ENCODE measurements around a stretch of chr6.

GRCh38 chr6:128374379-128375146 lies 145.8 kb downstream of the PTPRK start:
- PRO-cap, 4 experiments = no peak in any of the 4 experiments
- RAMPAGE, long total RNA, 4 experiments = no peak in any of the 4 experiments

- PRO-cap, 4 experiments = no peak in any of the 4 experiments
- RAMPAGE, long total RNA, 4 experiments = no peak in any of the 4 experiments
Measured at GRCh38 chr6:128398048-128398394, 122.4 kb downstream of the PTPRK start.

- PRO-cap, 4 experiments = no peak in any of the 4 experiments
- RAMPAGE, long total RNA, 4 experiments = no peak in any of the 4 experiments
Measured at GRCh38 chr6:128507303-128508504, 12.7 kb downstream of the PTPRK start.

GRCh38 chr6:128886528-128886958 lies 3.6 kb downstream of the LAMA2 start:
- PRO-cap, 4 experiments = no peak in any of the 4 experiments
- RAMPAGE, long total RNA, 4 experiments = no peak in any of the 4 experiments

DNA sequence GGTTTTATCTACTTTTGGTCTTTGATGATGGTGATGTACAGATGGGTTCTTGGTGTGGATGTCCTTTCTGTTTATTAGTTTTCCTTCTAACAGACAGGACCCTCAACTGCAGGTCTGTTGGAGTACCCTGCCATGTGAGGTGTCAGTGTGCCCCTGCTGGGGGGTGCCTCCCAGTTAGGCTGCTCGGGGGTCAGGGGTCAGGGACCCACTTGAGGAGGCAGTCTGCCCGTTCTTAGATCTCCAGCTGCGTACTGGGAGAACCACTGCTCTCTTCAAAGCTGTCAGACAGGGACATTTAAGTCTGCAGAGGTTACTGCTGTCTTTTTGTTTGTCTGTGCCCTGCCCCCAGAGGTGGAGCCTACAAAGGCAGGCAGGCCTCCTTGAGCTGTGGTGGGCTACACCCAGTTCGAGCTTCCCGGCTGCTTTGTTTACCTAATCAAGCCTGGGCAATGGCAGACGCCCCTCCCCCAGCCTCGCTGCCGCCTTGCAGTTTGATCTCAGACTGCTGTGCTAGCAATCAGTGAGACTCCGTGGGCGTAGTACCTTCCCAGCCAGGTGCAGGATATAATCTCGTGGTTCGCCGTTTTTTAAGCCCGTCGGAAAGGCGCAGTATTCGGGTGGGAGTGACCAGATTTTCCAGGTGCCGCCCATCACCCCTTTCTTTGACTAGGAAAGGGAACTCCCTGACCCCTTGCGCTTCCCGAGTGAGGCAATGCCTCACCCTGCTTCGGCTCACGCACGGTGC lies 28.0 kb downstream of the LAMA2 start:
- PRO-cap, 4 experiments = no peak in any of the 4 experiments
- RAMPAGE, long total RNA, 4 experiments = start-site peak on the plus strand in 1 of 4 experiments, centred at position 545 of the sequence, 7 reads per replicate

- PRO-cap, 4 experiments = no peak in any of the 4 experiments
- RAMPAGE, long total RNA, 4 experiments = start-site peak on the plus strand in 1 of 4 experiments, at chr6:128949048-128949542 at its widest, 10 reads per replicate
Measured at GRCh38 chr6:128948872-128949652, 66.1 kb downstream of the LAMA2 start.

DNA sequence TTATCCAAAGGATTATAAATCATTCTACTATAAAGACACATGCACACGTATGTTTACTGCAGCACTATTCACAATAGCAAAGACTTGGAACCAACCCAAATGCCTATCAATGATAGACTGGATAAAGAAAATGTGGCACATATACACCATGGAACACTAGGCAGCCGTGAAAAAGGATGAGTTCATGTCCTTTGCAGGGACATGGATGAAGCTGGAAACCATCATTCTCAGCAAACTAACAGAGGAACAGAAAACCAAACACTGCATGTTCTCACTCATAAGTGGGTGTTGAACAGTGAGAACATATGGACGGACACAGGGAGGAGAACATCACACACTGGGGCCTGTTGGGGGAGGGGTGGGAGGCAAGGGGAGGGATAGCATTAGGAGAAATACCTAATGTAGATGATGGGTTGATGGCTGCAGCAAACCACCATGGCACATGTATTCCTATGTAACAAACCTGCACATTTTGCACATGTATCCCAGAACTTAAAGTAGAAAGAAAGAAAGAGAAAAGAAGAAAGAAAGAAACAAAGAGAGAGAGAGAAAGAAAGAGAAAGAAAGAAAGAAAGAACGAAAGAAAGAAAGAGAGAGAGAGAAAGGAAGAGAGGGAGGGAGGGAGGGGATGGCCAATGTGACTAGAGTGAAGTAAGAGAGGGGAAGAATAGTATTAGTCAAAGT lies 114.0 kb downstream of the LAMA2 start:
- PRO-cap, 4 experiments = no peak in any of the 4 experiments
- RAMPAGE, long total RNA, 4 experiments = start-site peak on the plus strand in 1 of 4 experiments, centred at position 486 of the sequence, 5 reads per replicate

DNA sequence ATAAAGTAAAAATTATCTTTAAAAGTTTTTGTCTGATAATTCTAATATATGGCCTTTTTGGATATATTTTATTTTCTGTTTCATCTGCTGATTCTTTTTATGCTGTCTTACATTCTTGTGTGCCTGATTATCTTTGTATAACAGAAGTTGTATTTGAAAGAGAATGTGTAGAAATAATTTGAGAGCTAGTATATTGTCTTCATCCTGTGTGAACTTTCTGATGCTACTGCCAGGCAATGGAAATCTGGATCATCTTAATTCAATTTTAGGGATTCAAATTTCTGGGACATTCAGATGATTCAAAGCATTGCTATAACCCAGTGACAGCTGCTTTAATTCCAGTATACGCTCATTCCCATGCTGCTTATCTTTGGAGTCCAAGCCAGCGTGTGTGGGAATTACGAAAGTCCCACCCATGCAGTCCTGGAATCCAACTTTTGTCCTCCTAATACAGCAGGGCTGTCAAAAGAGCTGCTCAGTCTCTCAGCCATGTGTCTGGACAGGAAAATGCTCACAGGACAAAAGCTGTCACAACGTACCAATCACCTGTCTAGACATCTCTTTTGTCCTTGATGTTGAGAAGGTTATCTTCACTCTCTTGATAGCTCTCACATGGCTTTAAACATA lies 219.7 kb downstream of the LAMA2 start:
- PRO-cap, 4 experiments = no peak in any of the 4 experiments
- RAMPAGE, long total RNA, 4 experiments = no peak in any of the 4 experiments

- PRO-cap, 4 experiments = no peak in any of the 4 experiments
- RAMPAGE, long total RNA, 4 experiments = no peak in any of the 4 experiments
Measured at GRCh38 chr6:129135358-129135800, 252.4 kb downstream of the LAMA2 start.

GRCh38 chr6:129638324-129638690 lies 71.7 kb downstream of the ARHGAP18 start:
- PRO-cap, 4 experiments = no peak in any of the 4 experiments
- RAMPAGE, long total RNA, 4 experiments = no peak in any of the 4 experiments

GRCh38 chr6:129661648-129662296 lies 48.2 kb downstream of the ARHGAP18 start:
- PRO-cap, 4 experiments = no peak in any of the 4 experiments
- RAMPAGE, long total RNA, 4 experiments = no peak in any of the 4 experiments

GRCh38 chr6:129692182-129692907 lies 17.6 kb downstream of the ARHGAP18 start:
- PRO-cap, 4 experiments = no peak in any of the 4 experiments
- RAMPAGE, long total RNA, 4 experiments = no peak in any of the 4 experiments

GRCh38 chr6:130020840-130021599 lies 2.6 kb downstream of the L3MBTL3 start:
- PRO-cap, 4 experiments = peak in 4 of 4 experiments; most common plus-strand start chr6:130021271 (in 1); most common minus-strand start chr6:130021028 (in 2)
- RAMPAGE, long total RNA, 4 experiments = no peak in any of the 4 experiments

DNA sequence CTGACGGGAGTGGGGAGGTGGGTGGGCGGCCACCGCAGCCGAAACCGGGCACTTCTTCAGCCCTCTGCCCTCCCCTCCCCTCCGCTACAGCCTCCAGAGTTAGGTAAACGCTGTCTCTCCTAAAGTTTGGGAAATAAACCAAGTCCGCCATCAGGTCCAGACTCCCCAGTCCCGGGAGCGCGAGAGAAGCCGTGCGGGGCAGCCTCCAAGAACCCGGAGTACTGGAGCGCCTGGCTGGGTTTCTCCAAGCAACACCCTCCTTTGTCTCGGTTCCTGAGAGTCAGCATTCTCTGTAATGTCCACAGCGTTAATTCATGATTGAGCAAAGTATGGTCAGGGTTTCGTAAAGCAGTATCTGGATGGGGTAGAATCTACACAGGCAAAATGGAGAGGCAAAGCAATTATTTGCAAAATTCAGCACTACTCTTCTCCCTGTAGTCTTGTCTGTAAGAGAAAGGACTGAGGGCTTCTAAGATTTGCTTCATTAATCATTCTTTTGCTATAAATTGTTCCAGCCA lies 787 bp downstream of the TMEM200A start:
- PRO-cap, 4 experiments = peak in 1 of 4 experiments; most common minus-strand start position 223 of the sequence (in 1)
- RAMPAGE, long total RNA, 4 experiments = no peak in any of the 4 experiments

GRCh38 chr6:130852668-130853234 lies 25.5 kb downstream of the SMLR1 start:
- PRO-cap, 4 experiments = no peak in any of the 4 experiments
- RAMPAGE, long total RNA, 4 experiments = start-site peak on the minus strand in 1 of 4 experiments, at chr6:130853088-130853098 at its widest, 5 reads per replicate

DNA sequence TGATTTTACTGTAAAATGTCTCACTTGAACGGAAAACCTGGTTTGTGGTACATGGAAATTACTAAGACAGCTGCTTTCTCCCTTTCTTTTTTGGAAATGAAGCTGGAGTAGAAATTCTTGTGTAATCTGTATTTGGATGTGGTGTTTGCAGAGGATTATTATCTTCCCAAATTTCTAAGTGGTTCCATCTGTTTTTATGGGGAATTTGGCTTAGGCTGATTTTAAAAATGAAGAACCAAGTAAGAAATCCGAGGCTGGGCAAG lies 20.3 kb downstream of the EPB41L2 start:
- PRO-cap, 4 experiments = no peak in any of the 4 experiments
- RAMPAGE, long total RNA, 4 experiments = no peak in any of the 4 experiments

- PRO-cap, 4 experiments = peak in 4 of 4 experiments; most common plus-strand start chr6:131250340 (in 2); most common minus-strand start chr6:131250321 (in 3)
- RAMPAGE, long total RNA, 4 experiments = no peak in any of the 4 experiments
Measured at GRCh38 chr6:131250094-131250827, 115.0 kb downstream of the AKAP7 start.

- PRO-cap, 4 experiments = no peak in any of the 4 experiments
- RAMPAGE, long total RNA, 4 experiments = no peak in any of the 4 experiments
Measured at GRCh38 chr6:131259164-131259456, 123.8 kb downstream of the AKAP7 start.

GRCh38 chr6:131901853-131902169 lies 49.4 kb downstream of the CCN2 start:
- PRO-cap, 4 experiments = no peak in any of the 4 experiments
- RAMPAGE, long total RNA, 4 experiments = no peak in any of the 4 experiments

DNA sequence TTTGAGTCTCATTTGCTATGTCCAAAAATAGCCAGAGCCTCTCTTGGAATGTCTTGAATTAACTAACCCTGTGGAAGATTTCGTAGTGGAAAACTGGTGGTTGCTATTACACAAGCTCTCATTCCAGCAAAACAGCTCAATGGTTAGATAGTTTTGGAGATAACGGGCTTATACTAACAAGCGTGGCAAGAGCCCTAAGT lies 1.6 kb downstream of the CCN2 start:
- PRO-cap, 4 experiments = peak in 3 of 4 experiments; most common plus-strand start position 85 of the sequence (in 1); most common minus-strand start position 135 of the sequence (in 2)
- RAMPAGE, long total RNA, 4 experiments = no peak in any of the 4 experiments